NB4 (cell line): Measurements from ENCODE around the gene IRX1.

DNA sequence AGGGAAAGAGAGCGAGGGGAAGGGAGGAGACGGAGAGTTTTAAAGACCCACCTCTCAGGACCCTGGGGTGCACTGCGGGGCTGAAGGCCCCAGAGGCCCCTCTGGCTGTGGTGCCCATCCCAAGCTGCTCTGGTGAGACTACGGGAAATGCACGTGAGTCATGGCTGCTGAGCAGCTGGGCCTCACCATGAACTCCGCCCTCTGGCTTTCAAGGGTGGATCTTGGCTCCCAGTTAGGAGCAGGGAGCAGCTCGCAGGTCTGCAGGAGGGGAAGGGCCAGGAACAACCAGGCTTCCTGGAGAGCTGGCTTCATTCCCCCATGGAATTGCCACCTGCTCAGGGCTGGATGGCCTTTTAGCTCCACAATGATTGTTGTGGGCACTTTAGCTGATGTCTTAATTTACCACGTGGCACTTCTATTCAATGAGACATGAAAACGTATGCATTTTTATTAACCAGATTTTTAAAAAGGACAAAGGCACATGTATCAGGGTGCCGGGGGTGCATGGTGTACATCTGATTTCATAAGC is 7.7 kb downstream of the SLC6A3 start:
- RRBS, result 45% methylated on average over 1 of the region's 10 CpGs

- RRBS, result 95% methylated on average over 5 of the region's 33 CpGs
Observed at GRCh38 chr5:1476084-1477069, 31.1 kb upstream of the SLC6A3 start.

- RRBS, result 74% methylated on average over 3 of the region's 19 CpGs
Observed at GRCh38 chr5:1497290-1497967, 26.3 kb downstream of the LPCAT1 start.

DNA sequence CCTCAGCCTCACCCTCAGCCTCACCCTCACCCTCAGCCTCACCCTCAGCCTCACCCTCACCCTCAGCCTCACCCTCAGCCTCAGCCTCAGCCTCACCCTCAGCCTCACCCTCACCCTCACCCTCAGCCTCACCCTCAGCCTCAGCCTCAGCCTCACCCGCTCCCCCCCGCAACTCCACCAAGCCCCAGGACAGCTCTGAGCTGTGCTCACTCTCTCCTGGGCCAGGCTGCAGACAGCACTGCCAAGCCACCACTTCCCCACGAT is 18.1 kb downstream of the MRPL36 start:
- RRBS, result no CpG with 5 or more reads among the region's 3 CpGs

- RRBS, result no CpG with 5 or more reads among the region's 20 CpGs
Observed at GRCh38 chr5:1807392-1808183, 6.4 kb downstream of the NDUFS6 start.

GRCh38 chr5:2675608-2675880 is 75.9 kb downstream of the IRX2 start:
- RRBS, result no CpG with 5 or more reads among the region's 6 CpGs

DNA sequence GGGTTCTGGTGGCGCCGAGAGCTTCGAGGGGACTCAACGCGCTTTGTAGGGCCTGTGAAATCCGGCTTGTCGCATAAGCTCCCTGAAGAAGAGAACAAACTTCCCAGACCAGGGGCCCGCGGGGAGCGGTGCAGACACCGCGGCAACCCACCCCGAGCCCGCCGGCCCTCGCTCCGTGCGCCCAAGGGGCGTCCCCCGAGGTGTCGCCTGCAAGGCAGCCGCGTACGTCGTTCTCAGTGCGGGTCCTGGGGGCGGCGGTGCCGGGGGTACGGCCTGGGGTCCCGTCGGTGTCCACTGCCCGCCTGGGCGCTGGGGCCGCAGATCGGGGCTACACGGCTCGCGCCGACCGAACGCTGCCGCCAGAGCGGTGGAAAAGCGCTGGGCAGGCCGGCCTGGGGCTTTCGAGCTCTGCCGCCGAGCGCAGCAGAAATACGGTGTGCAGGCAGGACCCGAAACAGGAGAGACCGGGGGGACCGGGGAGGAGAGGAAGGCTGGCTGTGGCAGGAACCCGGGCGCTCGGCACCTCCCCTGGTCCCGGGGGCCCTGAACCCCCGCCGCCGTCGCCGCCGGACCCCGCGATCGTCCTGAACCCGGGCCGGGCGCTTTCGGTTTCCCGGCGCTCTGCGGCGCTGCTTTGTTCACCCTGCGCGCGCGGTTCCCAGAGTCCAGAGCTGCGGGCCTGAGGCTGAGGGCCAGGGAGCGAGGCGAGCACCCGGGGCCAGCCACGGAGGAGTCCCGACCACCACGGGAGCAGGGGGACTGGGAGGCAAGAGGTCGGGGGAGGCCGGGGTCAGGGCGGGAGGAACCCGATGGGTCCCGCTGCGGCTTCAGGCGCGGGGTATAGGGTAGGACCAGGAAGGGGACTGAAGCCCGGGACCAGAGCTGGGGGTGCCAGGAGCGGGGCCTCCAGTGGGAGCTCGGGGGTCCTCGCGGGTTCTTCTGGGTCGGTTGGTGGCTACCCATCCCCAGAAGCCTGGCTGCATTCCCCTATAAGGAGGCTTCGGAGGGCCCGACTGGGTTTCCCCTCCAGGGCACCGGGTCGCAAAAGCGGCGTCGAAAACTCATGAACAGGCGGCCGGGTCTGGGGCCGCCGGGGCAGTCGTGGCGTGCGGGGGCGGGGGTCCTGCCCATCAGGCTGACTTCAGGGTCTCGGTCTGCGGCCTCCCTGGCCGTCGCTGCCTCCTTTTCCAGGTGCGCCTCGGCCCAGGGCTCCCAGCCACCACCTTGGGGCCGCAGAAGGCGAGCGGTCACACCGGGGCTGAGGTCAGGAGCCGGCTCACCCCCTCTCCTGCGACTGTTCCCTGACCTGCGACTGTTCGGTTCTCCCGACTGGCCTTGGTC is 11.9 kb downstream of the IRX2 start:
- RRBS, result 72% methylated on average over 26 of the region's 130 CpGs

- RRBS, result 75% methylated on average over 1 of the region's 11 CpGs
Observed at GRCh38 chr5:3101005-3101629, 349.6 kb upstream of the IRX2 start.

- RRBS, result 76% methylated on average over 36 of the region's 120 CpGs
Observed at GRCh38 chr5:3595507-3596331, at the start of gene IRX1. IRX1 (plus strand) TSS chr5:3595832.

- RRBS, result no CpG with 5 or more reads among the region's 8 CpGs
Observed at GRCh38 chr5:3741559-3741908, 145.9 kb downstream of the IRX1 start.

- RRBS, result no CpG with 5 or more reads among the region's 3 CpGs
Observed at GRCh38 chr5:4042161-4042536, 446.5 kb downstream of the IRX1 start.

DNA sequence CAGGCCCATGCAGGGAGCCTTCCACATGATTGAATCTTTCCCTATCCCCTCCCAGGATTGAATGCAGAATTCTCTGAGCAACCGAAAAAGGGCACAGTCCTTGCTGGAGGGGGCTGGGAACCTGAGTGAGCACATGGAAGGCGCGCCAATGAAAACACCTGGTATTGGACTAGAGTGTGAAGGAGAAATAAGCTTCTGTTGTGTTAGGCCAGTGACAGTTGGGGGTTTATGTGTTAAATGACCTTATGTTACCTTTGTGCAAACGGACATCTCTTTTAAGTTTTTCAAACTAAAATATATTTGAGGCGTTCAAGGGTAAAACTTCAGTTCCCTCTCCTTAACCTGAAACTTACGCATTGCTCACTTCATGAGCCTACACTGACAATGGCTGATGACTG is 147.9 kb upstream of the ADAMTS16 start:
- RRBS, result no CpG with 5 or more reads among the region's 6 CpGs

- RRBS, result no CpG with 5 or more reads among the region's 14 CpGs
Observed at GRCh38 chr5:5420988-5421578, 1.4 kb upstream of the ICE1 start.

DNA sequence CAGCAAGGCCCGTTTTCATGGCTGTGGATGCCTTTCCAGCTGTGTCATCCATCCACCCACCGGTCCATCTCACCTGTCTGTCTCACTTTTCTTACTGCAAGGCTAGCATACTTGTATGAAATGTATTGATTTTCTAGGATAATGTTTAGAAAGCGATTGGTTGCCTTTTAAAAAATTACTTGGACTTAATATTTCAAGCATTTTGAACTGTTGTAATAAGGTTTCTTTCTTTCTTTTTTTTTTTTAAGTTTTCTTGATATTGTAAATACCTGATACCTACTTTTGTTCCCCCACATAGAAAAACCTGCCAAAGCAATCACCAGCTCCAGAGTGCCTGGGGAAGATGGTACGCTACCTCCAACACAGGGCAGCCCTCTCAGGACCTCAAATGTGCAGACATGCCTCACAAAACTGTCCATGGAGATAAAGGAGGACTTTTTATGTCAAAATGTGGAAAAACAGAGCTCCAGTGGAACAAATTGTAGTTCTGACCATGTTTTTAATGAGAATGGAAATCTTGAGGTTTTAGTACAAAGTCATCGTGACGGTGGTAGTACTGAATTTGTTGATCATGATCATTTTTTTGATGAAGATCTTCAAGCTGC is 34.7 kb downstream of the ICE1 start:
- RRBS, result no CpG with 5 or more reads among the region's 6 CpGs

GRCh38 chr5:5688034-5688618 is 265.6 kb downstream of the ICE1 start:
- RRBS, result 36% methylated on average over 4 of the region's 4 CpGs

DNA sequence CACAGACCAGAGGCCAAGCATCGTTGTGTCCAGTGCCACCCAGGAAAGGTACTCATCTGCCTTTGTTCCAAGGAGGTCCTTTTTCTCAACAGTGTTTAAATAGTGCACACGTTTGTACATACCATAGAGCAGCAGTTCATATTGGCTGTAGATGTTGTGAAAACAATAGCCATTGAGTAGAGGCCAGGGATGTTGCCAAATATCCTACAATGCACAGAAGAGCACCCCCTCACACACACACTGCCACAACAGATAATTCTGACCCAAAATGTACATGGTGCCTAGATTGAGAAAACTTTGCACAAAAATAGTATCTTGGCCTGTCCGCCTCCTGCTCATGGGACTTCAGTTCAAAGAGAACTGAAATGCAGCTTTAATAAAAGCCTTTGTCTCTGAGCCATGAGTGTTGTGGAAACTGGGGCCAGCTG is 45.6 kb downstream of the MED10 start:
- RRBS, result no CpG with 5 or more reads among the region's 3 CpGs

DNA sequence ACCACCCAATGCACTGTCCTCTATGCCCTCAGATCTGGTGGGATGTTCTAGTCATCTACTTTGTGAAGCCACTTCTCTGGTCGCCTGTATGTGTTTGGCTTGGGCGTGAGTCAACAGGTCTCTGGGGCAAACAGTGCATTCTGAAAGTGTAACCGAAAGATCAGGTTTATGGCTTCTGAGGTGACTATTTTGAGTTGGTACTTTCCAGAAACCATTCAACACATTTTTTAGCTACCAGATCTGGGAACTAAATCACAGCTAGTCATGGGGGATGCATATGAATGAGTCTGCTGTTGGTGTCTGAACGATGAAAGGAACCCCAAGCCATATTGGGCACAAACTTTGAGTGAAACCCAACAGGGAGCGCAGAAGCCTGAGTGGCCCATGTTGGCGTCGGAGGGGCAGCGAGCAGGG is 35.2 kb downstream of the UBE2QL1 start:
- RRBS, result no CpG with 5 or more reads among the region's 8 CpGs

DNA sequence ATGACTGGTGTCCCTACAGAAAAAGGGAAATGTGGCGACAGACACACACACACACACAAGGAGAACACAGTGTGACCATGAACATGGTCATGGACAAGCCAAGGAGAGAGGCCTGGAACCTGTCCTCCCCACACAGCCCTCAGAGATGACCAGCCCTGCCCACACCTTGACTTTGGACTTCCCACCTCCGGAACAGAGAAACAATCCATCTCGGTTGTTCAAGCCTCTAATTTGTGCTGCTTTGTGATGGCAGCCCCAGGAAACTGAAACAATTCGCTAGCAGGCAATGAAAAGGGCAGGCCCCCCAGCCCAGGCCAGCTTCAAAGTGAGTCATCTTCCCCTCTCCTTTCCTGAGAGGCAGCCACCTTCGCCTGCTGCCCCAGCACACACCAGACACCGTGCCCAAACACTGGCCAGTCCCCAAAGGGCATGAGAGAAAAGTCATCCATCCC is 47.7 kb downstream of the NSUN2 start:
- RRBS, result no CpG with 5 or more reads among the region's 6 CpGs

- RRBS, result no CpG with 5 or more reads among the region's 7 CpGs
Observed at GRCh38 chr5:6595112-6596087, 37.4 kb downstream of the NSUN2 start.

GRCh38 chr5:6596241-6596961 is 36.4 kb downstream of the NSUN2 start:
- RRBS, result no CpG with 5 or more reads among the region's 9 CpGs